ENCODE measurements around a stretch of chr10.

GRCh38 chr10:15718558-15719436 is 925 bp downstream of the ITGA8 start:
- RRBS = no CpG with 5 or more reads among the region's 33 CpGs

GRCh38 chr10:15738124-15738729 is 18.5 kb upstream of the ITGA8 start:
- RRBS = no CpG with 5 or more reads among the region's 6 CpGs

DNA sequence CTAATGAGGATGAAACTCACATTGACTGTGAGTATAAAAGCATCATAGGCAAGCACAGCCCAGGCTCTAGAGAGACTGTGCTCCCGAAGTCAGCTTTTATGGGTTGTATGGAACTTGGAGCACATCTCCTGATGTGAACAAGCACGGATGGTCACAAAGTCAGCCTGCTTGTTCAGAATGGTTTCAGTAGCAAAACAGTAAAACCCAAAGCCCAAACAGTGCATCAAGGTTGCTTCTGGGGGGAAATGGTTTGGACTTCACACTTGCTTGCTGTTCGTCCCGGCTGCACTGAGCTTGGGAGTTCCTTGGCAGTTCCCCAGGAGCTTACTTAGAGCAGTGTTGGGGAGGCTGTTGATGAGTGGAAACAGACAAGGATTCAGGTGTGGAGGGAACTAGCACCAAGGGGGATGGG is 19.6 kb upstream of the ITGA8 start:
- RRBS = no CpG with 5 or more reads among the region's 4 CpGs

DNA sequence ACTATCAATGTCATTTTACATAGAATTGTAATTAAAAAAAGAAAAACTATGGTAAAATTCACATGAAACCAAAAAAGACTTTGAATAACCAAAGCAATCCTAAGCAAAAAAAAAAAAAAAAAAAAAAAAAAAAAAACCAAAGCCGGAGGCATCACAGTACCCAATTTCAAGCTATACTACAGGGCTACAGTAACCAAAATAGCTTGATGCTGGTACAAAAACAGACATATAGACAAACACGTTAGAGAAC is 189.0 kb upstream of the PTER start:
- RRBS = no CpG with 5 or more reads among the region's 2 CpGs

GRCh38 chr10:17023256-17023771 is 106.3 kb downstream of the CUBN start:
- RRBS = no CpG with 5 or more reads among the region's 9 CpGs

DNA sequence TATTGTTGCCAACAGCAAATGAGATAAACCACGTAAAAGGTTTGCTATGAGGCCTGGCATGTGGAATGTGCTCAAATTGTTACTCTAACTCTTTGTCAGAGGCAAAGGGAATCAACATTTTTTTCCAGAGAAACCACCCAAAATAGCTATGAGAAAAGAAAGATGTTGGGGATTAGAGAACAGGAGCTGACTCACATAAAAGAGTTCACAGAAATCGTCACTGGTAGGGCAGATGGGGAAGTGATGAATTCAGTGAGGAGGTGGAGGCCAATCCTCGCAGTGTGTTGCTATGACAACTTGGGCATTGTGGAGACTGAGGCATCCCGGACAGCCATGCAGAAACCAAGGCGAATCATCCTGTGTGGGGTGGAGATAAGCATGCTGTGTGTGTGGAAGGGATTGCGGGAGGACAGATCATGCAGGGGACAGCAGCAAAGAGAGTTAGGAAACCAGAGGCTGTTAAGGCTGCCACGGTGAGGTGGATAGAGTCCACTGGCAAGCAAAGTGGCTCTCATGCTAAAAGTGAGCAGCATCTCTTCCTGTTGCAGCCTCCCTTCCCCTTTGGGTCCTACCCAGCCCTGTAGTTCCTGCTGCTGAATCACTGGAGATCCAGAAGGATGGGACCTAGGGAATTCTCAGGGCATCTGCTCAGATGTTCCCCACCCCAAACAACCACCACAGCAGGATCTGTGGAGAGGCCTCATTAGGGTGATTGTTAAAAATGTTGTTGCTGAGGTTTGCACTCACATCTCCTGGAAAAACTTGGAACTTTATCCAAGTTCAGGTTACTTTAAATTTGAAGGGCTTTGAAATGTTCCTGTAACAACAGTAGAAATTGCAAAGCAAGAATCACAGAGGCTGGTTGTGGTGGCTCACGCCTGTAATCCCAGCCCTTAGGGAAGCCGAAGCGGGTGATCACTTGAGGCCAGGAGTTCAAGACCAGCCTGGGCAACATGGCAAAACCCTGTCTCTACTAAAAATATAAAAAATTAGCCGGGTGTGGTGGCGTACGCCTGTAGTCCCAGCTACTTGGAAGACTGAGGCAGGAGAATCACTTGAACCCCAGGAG is 103.8 kb downstream of the CUBN start:
- RRBS = no CpG with 5 or more reads among the region's 13 CpGs

DNA sequence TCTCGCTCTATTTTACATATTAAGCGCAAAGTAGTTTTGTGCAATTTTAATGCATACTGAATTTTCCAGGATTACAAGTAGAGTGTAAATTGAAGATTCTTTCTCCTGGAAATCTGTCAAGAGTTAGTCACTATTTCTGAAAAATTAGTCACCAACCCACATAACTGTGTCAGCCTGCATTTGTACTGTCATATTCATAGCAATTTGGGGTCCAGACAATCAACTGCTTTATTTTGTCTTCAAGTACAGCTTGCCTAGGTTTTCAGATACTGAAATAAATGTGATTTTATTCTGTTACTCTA is 55.2 kb downstream of the CUBN start:
- RRBS = no CpG with 5 or more reads among the region's 2 CpGs

GRCh38 chr10:17200391-17200782 is 1.1 kb downstream of the TRDMT1 start:
- RRBS = no CpG with 5 or more reads among the region's 4 CpGs

GRCh38 chr10:17235986-17236953 is 8.2 kb downstream of the VIM start:
- RRBS = no CpG with 5 or more reads among the region's 5 CpGs

- RRBS = no CpG with 5 or more reads among the region's 20 CpGs
These were observed 105.6 kb downstream of the ST8SIA6 start for GRCh38 chr10:17348592-17349303.

DNA sequence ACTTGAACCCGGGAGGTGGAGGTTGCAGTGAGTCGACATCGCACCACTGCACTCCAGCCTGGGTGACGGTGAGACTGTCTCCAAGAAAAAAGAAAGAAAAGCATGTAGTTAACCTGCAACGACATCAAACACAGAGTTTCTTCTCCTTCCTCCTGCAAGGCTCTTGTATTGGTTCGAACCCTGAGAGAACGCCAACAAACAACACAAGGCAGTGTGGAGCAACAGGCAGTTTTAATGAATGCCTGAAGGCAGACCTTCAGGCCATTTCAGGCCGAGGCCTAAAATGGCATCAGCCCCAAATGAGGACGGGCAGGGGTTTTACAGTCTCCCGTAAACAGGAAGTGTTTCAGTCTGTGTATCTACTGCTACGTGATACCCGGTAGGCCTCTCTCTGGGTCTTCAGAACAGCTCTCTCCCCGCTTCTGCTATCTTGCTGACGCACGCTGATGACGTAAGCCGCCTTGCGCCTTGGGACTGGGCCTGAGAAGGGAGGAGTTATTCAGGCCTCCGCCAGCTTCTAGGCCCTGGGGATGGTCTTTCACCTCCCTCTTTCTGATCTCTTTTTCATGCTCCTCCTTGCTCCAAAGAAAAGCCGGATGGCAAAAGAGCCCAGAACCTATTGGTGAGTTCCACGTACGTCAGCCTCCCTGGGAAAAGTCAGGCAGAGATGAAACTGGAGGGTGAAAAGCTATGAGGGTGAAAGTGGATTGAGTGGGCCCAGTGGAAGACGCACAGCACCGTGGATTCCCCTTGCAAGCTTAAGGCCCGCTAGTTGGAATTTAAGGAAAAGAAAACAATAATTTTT is 67.7 kb downstream of the ST8SIA6 start:
- RRBS = no CpG with 5 or more reads among the region's 25 CpGs

DNA sequence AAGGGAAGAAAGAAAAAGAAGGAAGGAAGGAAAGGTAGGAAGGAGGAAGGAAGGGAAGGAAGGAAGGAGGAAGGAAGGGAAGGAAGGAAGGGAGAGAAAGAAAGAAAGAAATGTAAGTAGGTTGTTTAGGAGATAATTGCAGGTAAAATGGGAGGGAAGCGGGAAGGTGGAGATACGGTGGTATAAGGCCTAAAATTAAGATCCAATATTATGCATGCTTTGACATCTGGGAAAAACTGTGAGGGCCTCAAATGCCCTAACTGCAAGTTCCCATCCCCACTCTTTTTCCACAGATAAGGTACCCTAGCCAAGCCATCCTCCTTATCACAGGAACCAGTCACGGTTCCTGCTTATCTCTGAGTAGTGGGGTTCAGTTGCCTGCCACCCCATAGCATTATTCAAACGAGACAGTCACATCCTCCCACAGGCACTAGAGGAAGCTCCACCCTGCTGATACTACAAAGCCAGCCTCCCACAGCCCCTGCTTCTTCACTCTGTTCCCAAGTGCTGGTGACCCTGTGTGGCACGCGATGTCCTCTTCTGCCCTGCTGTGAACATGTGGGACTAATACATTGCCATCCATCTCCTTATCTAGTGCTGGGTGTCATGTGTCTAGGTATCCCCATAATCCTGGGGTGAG is 28.6 kb downstream of the ST8SIA6 start:
- RRBS = no CpG with 5 or more reads among the region's 6 CpGs

DNA sequence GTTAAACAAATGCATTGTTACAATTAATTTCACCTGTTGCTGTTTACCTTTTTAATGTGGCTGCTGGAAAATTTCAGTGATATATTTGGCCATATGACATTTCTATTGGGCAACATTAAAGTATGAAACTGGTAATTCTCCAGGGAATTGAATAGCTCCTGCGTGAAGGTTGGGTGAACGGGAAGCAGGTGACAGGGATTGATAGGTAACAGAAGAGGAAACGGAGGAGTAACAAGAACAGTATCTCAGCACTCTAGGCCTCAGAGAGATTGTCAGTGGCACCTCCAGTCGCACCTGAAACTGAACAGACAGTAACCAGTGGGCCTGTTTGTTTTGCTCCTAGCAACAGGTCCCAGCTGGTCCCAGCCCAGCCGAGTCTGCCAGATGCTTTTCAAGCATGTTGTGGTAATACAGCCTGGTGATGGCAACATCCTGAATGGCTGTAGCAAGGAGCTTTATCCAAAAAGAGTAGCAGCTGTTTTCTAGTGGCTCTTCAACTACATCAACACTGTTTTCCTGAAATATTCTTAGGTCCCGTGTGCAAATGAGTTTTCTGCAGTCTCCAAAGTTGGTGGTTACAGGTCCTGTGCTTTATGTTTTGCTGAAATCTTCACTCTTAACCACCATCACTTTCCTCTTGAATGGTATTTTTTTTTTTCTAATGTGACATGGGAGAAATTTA is 4.7 kb downstream of the CACNB2 start:
- RRBS = no CpG with 5 or more reads among the region's 6 CpGs

DNA sequence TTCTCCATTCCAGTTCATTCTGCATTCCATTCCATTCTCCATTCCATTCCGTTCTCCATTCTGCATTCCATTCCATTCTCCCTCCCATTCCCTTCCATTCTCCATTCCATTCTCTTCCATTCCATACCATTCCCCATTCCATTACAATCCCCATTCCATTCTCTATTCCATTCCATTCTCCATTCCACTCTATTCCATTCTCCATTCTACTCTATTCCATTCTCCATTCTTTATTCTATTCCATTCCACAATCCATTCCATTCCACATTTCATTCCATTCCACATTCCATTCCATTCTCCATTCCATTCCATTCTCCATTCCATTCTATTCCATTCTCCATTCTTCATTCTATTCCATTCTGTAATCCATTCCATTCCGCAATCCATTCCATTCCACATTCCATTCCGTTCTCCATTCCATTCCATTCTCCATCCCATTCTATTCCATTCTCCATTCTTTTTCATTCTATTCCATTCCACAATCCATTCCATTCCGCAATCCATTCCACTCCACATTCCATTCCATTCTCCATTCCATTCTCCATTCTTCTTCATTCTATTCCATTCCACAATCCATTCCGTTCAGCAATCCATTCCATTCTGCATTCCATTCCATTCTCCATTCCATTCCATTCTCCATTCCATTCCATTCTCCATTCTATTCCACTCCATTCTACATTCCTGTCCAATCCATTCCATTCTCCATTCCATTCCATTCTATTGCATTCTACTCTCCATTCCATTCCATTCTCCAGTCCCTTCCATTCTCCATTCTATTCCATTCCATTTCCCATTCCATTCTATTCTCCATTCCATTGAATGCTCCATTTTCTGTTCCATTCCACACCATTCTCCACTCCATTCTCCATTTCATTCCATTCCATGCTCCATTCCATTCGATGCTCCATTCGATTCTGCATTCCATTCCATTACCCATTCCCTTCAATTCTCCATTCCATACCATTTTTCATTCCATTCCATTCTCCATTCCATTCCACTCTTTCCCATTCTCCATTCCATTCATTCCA is 85.2 kb downstream of the NSUN6 start:
- RRBS = no CpG with 5 or more reads among the region's 7 CpGs

DNA sequence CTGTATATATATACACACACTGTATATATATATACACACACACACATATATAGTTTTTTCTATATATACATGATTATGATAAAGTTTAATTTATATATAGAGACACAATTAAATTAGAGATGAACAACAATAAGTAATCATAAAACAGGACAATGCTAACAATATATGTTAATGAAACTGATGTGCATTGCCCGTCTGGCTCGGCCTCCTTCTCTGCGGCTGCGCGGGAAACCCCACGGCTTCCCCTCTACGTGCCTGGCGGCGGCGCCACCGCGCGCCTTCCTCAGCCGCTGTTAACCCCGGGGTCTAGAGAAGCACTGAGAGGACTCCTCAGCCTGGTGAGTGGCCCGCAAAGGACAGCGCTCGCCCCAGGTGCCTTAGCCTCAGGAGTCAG is 50.8 kb downstream of the ARL5B start:
- RRBS = no CpG with 5 or more reads among the region's 18 CpGs

GRCh38 chr10:18737433-18737747 is 78.2 kb downstream of the ARL5B start:
- RRBS = no CpG with 5 or more reads among the region's 2 CpGs

DNA sequence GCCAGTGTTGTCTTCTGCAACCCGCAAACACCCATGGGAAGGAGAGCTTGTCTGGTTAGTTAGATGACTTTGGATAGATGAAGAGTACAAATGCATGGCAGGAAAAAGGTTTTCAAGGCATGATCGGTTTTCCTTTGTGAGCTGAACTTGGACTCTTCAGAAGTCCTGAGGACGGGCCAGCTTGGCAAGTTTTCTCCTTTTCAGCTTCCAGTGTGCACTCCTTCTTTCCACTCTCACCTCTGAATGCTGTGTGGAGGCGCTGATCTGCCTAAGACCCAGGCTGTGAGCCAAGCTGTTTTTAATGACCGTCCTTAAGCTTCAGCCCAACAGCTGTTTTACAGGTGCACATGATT is 114.8 kb downstream of the PLXDC2 start:
- RRBS = no CpG with 5 or more reads among the region's 5 CpGs

DNA sequence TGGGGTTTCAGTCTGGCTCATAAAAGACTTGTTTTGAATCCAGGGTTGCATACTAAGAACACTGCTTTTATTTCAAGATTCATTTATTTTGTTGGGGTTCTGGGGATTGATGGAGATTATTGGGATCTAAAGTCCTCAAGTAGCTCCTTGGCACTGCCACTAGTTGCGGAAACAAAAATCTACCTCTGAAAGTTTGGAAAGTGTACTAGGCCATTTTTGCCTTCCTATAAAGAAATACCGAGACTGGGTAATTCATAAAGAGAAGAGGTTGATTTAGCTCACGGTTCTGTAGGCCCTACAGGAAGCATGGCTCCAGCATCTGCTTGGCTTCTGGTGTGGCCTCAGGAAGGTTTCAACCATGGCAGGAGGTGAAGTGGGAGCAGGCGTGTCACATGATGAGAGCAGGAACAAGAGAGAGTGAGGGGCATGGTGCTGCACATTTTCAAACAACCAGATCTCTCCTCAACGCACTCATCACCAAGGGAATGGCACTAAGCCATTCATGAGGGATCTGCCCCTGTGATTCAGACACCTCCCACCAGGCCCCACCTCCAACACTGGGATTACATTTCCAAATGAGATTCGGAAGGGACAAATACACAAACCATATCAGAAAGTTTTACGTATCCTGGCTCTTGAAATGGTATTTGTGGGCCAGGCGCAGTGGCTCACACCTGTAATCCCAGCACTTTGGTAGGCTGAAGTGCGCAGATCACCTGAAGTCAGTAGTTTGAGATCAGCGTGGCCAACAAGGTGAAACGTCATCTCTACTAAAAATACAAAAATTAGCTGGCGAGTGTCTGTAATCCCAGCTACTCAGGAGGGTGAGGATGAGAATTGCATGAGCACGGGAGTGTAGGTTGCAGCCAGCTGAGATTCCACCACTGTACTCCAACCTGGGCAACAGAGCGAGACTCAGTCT is 189.3 kb downstream of the PLXDC2 start:
- RRBS = no CpG with 5 or more reads among the region's 14 CpGs

- RRBS = no CpG with 5 or more reads among the region's 5 CpGs
These were observed 286.9 kb downstream of the PLXDC2 start for GRCh38 chr10:20103017-20103663.

All from GM12892 (cell line).